Colonic mucosa (tissue), 1 donor: Measurements from ENCODE around the gene LUC7L3.

GRCh38 chr17:50518512-50519219, 10.4 kb downstream of the MYCBPAP start:
- PRO-cap, result no peak

GRCh38 chr17:50561921-50562691, 1.6 kb downstream of the CACNA1G start:
- PRO-cap, result no peak

DNA sequence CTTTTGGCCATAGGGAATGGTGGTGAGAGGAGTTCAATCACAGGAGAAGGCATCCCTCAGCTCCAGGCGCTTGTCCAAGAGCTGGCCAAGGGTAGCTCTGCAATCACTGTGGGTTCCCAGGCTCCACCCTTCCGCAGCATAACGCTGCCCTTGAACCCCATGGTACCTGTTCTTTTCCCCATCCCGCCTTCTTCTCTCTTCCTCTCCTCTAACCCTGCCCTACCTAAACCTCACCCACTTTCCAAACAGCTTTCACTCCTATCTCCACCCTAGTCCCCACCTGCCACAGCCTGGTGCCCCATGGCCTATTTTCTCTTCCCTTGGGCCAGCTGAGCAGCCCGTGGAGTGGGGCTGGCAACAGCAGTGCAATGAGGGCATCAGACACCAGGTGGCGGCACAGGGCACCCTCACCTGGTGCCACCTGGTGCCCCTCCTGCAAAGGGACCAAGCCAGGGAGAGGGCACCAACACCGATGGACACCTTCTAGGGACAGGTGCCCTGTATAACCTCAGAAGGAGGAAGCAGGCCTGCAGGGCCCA, 4.2 kb upstream of the ABCC3 start:
- PRO-cap, result no peak

DNA sequence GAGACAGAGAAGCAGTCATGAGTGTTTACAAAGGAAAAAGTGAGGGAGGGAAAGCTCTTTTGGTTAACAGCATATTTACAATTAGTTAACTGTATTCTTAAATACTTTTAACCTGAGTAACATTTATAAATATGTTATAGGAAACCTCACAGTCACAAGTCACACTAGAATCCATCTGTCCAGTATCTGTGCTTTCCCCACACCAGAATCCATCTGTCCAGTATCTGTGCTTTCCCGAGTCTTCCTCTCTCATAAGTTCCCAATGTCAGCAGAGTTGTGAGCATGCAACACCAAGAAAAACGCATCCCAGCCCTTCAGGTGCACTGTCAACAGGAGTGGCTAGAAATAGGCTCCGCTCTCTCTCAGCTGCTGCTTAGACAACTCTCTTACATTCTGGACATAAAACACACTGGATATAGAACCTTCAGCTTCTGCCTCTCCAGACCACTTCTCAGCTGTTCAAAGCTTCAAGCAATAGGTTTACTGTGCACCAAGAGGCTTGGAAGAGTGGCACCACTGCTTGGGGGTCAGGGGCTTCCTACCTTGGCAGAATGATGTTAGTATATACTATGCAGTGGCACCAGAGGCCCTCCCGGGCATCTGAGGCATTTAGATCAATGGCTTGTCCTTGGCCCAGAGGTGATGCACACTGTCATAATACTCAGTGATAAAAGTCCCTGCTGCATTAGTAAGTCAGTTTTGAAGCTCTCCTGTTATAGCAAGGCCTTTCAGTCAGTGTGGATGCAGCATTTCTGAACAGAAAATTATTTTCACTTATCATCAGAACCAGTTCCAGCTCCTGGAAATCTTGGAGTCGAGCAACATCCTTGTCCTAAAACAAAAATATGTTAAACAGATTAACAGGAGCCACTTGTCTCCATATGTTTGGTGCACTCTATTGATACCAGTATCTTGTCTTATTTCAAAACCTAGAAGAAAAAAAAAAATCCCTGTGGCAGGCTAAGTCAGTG, 12.1 kb downstream of the ANKRD40 start:
- PRO-cap, result no peak

DNA sequence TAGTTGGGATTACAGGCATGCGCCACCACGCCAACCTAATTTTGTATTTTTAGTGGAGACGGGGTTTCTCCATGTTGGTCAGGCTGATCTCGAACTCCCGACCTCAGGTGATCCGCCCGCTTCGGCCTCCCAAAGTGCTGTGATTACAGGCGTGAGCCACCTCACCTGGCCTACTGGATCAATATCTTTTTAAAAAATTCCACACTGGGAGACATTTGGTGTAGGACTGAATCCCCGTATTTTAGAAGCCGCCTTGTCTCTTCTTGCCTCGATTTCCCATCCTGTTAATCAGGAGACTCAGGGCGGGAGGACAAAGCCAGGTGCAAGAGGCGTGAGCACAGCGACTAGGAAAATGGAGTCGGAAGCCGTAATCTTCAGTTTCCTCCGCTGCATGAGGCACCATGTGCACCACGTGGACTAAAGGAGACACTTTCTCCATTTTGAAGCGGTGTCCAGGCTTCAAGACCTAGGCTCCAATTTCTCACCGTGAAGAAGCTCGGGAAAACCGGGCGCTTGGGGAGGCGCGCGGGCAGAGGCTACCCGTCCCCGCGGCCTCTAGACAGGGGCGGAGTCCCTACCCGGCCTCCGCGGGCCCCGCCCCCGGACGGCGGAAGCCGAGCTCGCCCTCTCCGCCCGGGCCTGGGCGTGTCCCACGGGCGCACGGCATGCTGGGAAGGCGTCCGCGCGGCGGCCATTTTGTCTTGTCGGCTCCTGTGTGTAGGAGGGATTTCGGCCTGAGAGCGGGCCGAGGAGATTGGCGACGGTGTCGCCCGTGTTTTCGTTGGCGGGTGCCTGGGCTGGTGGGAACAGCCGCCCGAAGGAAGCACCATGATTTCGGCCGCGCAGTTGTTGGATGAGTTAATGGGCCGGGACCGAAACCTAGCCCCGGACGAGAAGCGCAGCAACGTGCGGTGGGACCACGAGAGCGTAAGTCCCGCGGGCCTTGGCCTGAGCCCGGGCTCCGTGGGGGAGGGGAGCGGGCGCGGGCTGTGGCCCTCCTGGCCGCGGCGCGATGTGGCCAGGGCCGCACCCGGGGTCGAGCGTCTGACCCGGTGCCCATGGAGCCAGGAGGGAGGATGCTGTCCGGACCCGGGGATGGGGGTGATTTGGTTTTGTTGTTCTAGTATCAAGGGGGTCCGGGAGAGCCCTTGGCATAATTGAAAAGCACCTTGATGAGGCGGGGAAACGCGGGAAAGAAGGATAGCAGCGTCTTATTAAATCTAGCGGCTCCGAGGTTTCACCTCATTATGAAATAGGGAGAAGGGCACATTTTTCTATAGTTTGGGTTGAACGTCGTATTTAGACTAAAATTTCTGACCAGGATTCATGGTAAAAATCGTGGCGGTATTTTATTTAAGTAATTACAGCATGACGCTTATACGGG, at the start of gene LUC7L3:
Gene LUC7L3, plus strand, starts transcription at position 699 of the 1,384 bp plus-strand sequence.
- PRO-cap, result bidirectional peak, plus-strand start at position 726 of the sequence, minus-strand start at position 557 of the sequence; bidirectional peak, plus-strand start at position 1,002 of the sequence, minus-strand start at position 927 of the sequence

GRCh38 chr17:50831460-50831963, 3.9 kb upstream of the WFIKKN2 start:
- PRO-cap, result no peak

DNA sequence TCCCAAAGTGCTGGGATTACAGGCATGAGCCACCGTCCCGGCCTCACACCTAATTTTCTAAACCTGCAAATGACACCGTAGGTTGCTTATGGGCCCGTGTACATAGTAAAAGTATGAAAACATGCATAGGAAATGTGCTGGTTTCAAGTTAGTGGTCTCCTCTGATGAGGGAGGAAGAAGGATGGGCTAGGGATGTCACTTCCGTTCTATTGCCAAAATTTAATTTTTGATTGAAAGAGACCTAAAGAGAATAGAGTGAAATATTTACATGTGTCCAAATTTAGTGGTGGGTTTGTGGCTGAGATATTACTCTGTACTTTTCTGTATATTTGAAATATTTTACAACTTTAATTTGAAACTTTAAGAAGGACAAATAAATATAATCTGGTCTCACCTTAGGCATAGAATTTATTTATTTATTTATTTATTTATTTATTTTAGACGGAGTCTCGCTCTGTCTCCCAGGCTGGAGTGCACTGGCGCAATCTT, 47.8 kb upstream of the TOB1 start:
- PRO-cap, result no peak

DNA sequence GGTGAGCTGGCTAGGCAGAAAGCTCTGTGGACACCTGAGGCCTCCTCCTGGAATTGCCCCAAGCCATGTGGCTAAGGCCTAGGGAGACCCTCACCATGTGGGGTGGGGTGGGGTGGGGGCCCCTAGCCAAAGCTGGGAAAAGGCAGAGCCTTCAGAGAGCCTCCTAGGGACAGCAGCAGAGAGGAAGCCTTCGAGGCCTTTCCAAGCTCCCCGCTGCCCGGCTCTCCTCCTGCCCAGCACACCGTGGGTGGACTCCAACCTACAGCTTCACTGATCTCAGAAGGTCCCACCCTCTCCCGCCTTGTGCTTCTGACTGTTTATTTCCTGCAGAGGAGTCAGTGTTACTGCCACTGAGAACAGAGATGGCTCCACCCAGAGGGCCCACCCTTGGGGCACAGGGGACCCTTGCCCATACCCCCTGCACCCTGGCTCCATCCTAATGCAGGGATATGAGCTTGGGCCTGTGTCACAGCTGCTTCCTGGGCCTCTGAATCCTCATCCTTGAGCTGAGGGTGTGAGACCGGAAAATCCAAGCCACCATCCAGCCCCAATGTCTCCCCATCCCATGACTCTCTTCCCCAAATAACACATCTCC, 52.7 kb upstream of the TOB1 start:
- PRO-cap, result bidirectional peak, plus-strand start at position 338 of the sequence, minus-strand start at position 240 of the sequence

- PRO-cap, result bidirectional peak, plus-strand start at chr17:50948469, minus-strand start at chr17:50948366
Observed at GRCh38 chr17:50947997-50948588, 81.9 kb upstream of the TOB1 start.

DNA sequence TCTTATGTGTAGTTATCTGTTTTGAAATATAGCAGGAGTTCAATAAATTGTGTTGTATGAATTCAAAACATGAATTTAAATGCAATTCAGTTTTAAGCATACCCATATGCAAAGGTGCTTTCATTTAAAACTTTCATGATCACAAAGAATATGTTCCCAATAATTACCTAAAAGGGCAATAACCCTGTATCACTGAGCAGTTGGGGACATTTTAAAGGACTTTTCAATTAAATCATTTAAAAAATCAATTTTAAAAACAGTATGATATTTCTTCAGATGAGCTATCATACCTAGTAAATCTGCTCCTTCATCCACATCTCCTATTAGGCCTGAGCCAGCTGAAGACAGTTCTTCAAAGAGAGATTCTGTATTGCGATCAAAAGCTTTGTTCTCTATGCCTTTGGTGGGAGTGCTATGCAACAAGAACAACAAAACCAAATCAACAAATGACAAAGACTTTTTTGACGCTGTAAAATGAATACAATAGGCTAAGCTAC, 106.7 kb downstream of the SPAG9 start:
- PRO-cap, result no peak

DNA sequence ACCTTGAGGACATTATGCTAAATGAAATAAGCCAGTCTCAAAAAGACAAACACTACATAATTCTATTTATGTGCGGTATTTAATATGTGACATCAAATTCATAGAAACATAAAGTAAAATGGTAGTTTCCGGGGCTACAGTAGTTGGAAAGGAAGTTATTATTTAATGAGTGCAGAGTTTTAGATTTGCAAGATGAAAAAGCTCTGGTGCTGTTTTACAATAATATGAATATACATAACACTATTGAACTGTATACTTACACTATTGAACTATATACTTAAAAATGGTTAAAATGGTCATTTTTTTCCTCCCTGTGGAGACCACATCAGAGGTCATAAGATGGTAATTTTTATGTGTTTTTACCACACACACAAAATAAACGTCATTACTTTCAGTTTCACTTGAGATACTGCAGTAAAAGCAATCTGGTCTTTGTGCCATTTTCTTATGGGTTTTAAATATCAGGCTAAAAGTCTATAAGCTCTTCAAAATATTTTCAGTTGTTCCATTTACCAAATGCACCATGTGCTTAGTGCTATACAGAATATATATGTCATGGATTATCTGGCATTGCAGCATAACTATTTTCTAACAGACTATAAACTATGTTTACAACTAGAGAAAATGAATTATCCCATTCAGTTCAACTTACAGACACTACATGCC, 90.9 kb downstream of the SPAG9 start:
- PRO-cap, result no peak

- PRO-cap, result no peak
Observed at GRCh38 chr17:51036043-51036727, 84.5 kb downstream of the SPAG9 start.

- PRO-cap, result no peak
Observed at GRCh38 chr17:51122287-51122477, 1.5 kb upstream of the SPAG9 start.

DNA sequence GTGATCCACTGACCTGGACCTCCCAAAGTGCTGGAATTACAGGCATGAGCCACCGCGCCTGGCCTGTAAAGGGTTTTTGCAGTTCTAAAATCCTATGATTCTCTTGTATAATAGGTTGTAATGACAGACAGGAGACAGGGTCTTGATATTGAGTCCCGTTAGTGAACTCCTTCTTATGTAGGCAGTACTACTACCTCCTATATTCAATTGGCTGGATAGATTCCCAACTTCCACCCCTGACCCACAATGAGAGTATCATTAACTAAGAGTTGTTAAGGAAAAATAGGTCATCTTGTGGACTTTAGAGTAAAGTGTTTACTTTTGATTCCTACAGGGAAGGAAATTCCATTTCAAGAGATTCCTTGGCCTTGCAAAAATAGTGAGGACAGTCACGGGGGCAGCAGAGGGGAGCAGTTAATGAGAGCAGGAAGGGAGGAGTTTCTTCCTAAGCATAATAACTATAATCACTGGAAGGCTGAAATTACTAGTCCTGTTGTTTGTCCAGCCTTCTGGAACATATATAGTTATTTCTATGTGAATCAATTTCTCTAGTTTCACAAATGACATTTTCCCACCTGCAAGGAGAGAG, 5.3 kb upstream of the SPAG9 start:
- PRO-cap, result no peak

- PRO-cap, result no peak
Observed at GRCh38 chr17:51430493-51431084, 170.2 kb downstream of the UTP18 start.

DNA sequence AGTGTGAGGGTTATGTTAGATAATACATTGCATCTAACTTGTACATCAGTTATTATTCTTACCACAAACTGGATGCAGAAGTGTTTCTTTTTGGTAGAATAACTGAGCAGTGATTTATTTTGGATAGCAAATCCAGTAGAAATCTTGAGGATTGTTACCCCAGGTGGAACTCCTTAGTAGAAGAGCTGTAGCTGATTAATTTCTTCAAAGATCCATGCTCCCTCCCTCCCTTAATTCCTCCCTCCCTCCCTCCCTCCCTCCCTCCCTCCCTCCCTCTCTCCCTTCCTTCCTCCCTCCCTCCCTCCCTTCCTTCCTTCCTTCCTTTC, 337.8 kb downstream of the CA10 start:
- PRO-cap, result unidirectional peak, minus-strand start at position 173 of the sequence

DNA sequence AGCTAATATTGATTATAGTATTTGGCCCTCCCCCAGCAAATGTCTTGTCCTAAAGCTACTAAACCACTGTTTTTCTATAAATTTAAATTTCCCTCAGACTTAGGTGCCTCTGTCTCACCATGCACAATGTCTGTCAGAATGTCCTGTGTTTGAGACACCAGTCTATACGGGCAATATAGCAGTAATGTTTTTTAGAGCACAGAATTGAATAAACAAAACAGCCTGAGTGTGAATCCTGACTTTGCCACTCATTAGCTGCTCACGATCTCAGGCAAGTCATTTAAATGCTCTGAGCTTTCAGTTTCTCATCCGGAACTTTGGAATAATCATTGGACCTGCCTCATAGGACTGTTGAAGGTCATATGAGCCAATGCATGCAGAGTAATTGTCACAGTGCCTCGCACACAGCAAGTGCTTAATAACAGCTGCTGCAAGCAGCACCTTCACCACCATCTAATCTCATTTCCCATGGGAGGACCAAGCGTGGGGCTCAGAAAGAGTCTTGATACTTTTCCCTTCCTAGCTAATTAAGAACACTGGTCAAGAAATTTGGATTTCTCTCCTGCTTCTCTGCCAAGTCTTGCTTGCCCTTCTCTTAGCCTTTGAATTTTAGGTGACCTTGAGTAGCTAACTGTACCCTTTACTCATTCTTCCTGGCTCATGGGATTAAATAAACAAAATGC, 9.8 kb downstream of the HLF start:
- PRO-cap, result no peak

GRCh38 chr17:55285235-55286522, 20.9 kb downstream of the HLF start:
- PRO-cap, result no peak

- PRO-cap, result unidirectional peak, plus-strand start at chr17:55420845; bidirectional peak, plus-strand start at chr17:55420919, minus-strand start at chr17:55420921
Observed at GRCh38 chr17:55420685-55421155, 915 bp downstream of the MMD start.

GRCh38 chr17:55446929-55447360, 25.3 kb upstream of the MMD start:
- PRO-cap, result no peak